T-cell (primary cell): ENCODE results near the genes KDM4A and CCDC24.

- PRO-cap, 7 experiments = no peak in any of the 7 experiments
Measured at GRCh38 chr1:43293861-43294212, 6.9 kb upstream of the TIE1 start.

- PRO-cap, 7 experiments = no peak in any of the 7 experiments
Measured at GRCh38 chr1:43320840-43321607, 16.6 kb upstream of the MPL start.

- PRO-cap, 7 experiments = no peak in any of the 7 experiments
Measured at GRCh38 chr1:43330082-43330566, 7.5 kb upstream of the MPL start.

GRCh38 chr1:43345277-43345605 lies 7.6 kb downstream of the MPL start:
- PRO-cap, 7 experiments = no peak in any of the 7 experiments

- PRO-cap, 7 experiments = no peak in any of the 7 experiments
Measured at GRCh38 chr1:43415655-43416637, 26.2 kb downstream of the SZT2 start.

DNA sequence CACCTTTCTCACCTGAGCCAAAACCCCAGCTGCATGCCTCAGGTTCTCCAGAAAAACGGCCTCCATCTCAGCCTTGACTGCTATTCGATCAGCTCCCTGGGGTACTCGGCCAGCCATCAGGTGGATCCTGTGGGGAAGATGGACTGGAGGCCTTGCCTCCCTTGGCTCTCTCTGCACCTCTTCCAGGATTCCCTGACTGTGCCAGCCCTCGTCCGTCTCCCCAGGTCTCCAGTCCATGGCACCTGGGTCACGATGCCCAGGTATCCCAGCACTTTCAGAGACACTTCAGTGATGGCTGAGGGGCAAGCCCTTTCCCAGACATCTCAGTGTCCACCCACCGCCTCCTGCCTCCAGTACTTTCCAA lies 1.6 kb downstream of the HYI start:
- PRO-cap, 7 experiments = no peak in any of the 7 experiments

- PRO-cap, 7 experiments = no peak in any of the 7 experiments
Measured at GRCh38 chr1:43522650-43523680, 7.7 kb upstream of the PTPRF start.

DNA sequence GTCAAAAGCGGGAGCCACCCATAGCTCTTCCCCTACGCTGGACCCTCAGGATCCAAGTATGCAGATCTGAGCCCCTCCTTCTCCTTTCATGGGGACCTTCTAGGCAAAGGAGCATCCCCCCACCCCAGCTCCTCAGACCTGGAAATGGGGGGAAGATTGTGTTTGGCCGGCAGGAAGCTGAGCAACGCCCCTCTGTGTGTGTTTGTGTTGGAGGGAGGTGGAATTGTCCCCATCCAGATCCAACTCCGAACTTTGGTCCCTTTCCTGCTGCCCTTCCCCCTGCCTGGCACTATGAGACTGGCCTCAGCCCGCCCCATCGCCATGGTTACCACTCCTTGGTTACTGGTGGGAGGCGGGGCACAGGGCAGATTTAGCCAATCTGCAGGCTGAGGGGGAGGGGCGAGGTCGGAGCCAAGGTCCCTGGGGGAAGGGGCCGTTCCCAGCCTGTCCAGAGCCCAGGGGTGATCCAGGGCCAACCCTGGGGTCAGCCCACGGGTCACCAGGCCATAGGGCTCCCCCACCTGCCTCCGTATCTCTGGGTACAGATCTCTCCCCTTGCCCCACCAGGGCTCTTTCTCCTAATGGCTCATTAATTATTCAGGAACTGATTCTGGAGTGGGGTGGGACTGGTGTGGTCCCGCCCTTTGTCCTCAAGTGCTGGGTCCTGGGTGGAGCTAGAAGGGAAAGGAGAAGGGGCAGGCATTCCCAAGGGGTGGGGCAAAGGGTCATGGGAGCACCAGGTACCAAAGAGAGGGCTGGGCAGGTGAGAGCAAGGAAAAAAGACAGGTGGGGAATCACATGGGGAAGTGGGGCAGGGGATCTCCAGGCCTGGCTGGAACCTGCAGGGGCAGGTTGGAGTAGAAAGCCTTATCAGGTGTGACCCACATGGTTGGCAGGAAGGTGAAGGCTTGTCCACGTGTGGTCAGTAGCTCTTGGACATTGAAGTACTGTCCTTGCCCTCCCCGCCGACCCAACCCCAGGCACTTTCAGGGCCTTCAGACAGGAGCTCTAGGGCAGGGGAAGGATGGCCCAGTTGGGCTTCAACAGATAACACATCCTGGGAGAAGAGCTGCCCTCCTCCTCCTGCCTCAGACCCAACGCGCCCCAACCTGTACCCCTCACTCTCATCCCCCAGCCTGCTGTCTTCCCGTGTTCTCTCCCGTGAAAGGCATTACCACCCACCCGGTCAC lies 15.3 kb downstream of the PTPRF start:
- PRO-cap, 7 experiments = no peak in any of the 7 experiments

DNA sequence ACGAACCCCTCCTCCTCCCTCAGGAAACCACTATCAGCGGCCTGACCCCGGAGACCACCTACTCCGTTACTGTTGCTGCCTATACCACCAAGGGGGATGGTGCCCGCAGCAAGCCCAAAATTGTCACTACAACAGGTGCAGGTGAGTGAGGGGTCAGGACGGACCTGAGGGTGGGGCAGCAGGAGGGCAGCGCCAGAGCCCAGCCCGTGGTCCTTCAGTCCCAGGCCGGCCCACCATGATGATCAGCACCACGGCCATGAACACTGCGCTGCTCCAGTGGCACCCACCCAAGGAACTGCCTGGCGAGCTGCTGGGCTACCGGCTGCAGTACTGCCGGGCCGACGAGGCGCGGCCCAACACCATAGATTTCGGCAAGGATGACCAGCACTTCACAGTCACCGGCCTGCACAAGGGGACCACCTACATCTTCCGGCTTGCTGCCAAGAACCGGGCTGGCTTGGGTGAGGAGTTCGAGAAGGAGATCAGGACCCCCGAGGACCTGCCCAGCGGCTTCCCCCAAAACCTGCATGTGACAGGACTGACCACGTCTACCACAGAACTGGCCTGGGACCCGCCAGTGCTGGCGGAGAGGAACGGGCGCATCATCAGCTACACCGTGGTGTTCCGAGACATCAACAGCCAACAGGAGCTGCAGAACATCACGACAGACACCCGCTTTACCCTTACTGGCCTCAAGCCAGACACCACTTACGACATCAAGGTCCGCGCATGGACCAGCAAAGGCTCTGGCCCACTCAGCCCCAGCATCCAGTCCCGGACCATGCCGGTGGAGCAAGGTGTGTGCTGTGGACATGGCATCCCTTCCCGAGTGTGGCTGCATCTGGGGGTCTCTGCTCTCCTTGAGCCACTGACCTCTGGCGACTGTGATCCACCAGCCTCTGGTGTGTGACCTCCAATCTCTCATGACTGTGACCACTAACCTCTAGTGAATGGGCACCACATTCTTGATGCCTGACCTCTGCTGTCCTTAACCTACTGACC lies 46.3 kb upstream of the KDM4A start:
- PRO-cap, 7 experiments = no peak in any of the 7 experiments

GRCh38 chr1:43606743-43607247 lies 43.2 kb upstream of the KDM4A start:
- PRO-cap, 7 experiments = no peak in any of the 7 experiments

GRCh38 chr1:43650053-43650906 lies at the start of gene KDM4A:
Gene KDM4A, plus strand, starts transcription at chr1:43650149.
- PRO-cap, 7 experiments = peak in 7 of 7 experiments; most common plus-strand start chr1:43650149 (in 7)

DNA sequence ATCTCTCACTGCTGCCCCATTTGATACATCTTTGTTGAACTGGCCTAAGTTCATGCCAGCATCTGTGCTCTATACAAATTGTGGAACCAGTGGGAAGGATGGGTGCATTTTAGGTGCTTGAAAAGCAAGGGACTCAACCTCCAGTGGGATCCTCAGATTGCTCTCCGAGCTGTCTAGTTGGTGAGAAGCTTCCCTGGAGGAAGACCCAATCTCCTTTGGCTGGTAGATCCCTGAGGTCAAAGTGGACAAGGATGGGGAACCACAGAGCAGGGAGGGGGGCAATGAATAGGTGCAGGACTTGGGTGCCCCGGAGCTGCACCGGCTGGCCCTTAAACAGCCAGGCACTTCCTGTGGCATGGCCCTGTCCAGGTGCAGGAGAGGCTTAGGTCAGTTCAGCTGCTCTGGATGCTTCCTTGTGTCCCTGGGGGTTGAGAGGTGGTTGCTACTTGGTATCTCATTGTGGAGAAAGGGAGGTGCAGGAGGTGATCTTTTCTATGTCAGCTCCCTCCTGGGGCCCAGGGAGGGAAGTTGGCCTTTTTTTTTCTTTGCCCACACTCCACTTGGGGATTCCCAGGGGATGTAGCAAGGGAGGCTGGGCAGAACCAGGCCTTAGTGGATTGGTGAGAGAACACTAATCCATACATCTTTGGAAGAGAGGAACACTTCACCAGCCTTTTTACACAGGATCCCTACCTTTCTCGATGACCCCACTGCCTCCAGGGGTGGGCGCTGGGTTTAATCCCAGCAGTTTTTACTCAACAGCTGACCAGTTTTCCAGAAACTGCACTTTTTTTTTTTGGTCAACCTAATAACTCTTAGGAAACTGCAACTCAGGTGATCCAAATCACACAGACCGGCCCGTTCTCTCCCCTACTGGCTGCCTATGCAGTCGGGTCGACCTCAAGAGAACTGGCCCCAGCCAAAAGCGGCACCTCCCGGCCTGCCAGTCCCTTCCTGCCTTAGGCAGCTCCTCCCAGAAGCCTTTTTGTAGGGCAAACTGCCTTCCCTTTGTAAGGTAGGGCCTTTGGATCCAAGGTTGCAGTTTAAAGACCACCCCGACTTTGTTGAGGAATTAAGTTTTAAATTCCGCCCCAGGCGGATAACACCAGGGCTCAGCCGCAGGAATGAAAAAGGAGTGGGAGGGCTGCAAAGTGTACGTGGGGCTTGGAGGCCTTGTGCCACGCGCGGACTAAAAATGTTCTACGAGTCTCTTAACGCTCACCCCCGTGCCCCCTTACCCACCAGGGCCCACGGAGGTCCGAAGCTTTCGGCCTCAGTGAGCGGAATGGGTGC lies 1.1 kb upstream of the ST3GAL3 start:
- PRO-cap, 7 experiments = no peak in any of the 7 experiments

DNA sequence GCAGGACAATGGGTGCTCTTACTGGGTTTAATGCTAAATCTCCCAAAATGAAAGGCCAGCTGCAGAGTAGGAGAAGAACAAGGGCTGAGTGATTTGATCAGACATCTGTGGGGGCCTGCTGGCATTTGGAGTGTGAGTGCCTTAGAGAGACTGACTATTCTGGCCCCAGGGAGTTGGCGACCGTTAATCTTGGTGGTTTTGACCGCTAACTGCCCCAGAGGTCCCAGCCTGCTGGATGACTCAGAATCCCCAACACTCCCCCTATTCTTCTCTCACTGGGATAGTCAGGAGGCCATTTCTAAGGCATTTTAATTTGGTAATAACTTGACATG lies 98.5 kb upstream of the ARTN start:
- PRO-cap, 7 experiments = no peak in any of the 7 experiments

DNA sequence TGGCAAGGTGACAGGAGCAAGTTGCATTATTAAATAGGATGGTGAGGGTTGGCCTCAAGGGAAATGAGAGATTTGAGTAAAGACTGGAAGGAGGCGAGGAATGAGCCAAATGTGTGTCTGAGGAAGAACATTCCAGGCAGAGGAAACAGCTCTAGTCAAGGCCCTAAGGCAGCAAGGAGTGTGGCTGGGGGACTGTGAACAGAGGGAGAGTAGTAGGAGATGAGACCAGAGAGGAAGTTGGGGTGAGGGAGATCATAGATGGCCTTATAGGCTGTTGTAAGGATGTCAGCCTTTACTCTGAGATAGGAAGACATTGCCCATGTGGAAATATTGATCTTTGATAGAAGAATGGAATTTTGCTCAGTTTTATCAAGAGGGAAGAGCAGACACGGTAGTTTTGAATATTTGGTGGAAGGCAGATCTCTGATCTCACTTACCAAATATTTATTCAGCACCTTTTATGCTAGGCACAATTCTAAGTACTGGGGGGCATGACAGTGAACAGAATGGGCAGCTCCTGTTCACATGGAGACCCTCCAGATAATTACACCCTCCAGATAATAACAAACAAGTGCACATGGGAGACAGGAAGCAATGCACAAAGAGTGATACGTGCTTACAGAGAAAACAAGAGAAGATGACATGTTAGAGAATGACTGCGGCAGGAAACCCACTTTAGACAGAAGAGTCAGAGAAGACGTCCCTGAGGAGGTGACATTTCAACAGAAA lies 55.0 kb upstream of the ARTN start:
- PRO-cap, 7 experiments = peak in 2 of 7 experiments; most common minus-strand start position 431 of the sequence (in 1)

DNA sequence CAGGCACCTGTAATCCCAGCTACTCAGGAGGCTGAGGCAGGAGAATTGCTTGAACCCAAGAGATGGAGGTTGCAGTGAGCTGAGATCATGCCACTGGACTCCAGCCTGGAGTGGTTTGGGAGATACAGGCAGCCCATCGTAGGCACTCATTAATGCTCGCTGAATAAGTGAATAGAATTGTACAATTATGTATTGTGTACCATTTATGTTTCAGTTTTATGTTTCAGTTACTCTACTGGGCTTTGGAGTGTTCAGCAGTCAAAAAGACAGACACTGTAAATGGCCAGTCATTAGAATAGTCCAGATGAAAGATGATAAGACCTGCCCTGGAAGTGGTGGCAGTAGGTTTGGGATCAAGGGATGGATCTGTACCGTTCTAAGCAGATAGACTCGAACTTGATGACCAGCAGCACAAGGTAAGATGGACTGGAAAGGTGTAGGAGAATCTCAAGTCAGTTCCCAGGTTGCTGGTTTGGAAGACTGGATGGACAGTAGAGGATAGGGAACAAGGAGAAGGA lies 17.6 kb upstream of the ARTN start:
- PRO-cap, 7 experiments = no peak in any of the 7 experiments

DNA sequence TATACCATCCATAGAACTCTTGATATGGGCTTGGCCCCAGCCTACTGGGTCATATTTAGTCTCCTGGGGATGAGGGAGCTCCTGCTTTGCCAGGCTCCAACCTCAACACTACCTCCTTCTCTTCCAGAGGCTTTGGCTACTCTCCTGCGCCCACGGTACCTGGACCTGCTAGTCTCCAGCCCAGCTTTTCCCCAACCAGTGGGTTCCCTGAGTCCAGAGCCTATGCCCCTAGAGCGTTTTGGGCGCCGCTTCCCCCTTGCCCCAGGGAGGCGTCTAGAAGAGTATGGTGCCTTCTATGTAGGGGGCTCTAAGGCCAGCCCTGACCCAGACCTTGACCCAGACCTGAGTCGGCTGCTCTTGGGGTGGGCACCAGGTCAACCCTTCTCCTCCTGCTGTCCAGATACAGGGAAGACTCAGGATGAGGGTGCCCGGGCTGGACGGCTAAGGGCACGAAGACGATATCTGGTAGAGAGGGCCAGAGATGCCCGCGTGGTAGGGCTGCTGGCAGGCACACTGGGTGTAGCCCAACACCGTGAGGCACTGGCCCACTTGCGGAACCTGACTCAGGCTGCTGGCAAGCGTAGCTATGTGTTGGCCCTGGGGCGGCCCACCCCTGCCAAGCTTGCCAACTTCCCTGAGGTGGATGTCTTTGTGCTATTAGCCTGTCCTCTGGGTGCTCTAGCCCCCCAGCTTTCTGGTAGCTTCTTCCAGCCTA lies 1.6 kb downstream of the DPH2 start:
- PRO-cap, 7 experiments = no peak in any of the 7 experiments

DNA sequence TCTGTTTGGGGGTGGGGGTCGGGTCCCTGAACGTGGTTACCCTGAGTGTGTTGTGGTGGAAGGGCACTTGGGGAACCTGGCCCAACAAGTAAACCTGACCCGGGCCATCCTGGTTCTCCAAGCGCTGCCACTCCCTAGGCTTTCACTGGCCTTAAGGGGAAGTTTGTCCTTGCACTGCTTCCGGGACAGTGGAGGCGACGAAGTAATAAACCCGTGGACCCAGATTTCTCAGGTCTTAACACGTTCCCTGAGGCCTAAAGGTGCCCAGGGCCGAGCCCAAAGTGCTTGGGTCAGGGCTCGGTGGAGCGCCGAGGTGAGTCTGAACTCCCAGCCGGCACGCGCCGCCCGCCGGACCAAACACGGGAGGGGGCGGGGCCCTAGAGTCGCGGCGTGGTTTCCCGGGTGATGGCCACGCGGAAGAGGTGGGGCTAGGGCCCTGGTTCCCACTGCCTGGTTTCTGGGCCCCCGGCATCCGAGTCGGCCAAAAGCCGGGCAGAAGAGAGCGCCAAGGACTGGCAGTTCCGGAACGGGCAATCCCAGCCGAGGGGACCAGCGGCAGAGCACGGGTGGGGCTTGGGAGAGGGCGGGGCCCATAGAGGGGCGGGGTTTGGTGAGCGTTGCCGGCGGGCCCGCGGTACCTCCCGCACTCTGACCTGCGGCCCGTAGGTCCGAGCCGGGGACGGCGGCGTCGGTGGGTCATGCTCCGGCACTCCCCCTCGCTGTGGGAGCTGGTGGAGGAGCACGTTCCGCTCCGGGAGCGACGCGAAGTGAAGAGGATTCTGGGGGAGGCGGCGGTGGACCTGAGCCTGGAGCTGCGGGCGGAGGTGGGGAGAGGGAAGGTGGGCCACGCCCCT lies at the start of gene CCDC24:
Gene CCDC24, plus strand, starts transcription at position 419 of the 854 bp plus-strand sequence.
- PRO-cap, 7 experiments = peak in 4 of 7 experiments; most common plus-strand start position 475 of the sequence (in 2); most common minus-strand start position 321 of the sequence (in 4)

DNA sequence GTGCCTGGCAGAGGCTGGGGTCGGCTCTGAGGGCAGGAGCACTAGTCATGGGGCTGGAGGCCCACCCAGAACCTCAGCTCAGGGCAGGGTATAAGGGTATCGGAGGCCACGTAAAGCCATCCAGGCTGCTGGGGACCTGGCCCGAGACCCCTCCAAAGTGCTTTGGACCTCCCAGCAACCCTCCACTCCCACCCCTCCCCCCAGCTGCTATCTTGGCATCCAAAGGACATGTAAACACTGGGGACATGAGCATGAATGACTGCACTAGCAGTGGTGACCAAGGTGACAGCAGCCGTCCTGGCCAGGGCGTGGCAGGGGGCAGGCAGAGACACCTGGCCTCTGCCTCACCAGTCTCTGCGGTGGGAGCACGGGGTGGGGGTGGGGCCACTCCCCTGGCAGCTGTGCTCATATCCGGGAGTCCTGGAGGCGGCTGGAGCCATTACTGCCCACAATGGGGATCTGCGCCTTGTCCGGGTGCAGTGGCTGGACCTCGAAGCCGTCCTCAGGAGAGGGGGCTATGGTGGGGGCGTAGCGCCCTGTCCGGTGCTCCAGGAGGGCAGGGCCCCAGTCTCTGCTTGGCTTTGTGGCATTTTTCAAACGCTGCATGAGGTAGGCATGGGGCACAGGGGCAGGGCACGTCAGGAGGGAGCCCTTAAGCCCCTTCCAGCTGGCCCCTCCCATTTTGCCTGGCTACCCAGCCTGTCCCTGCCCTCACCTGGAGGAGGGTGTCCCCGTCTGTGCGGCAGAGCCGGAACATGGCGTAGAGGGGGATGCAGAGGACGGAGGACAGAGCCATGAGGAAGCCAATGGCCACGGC lies 5.9 kb downstream of the CCDC24 start:
- PRO-cap, 7 experiments = no peak in any of the 7 experiments

GRCh38 chr1:44030374-44031019 lies 765 bp downstream of the SLC6A9 start:
- PRO-cap, 7 experiments = peak in 5 of 7 experiments; most common plus-strand start chr1:44030448 (in 5); most common minus-strand start chr1:44030986 (in 3)

DNA sequence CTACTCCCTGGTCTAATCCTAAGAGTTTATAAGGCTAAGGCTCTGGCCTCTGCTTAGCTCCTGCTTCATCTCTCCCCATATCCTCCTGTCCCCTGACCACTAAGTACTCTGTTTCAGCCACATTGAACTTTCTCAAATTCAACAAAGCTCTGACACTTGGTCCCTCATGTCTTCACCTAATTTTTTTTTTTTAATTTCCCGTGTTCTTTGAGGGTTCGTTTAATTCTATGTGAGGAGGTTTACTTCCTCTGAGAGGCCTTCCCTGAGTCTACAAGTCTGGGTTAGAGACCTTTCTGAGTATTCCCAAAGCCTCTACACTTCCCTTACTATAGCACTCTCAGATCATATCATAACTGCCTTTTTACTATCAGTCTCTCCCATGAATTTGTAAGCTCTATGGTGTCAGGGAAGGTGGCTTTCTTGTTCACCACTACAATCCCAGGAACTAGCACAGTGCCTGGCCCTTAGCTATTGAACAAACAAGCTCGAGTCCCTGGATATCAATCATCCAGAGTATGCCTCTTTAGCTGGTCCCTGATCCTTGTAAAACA lies 3.3 kb downstream of the ERI3 start:
- PRO-cap, 7 experiments = no peak in any of the 7 experiments